Mesenchymal stem cell of the bone marrow (primary cell): ENCODE data around the genes ZNF615, ZNF432 and ZNF761.

DNA sequence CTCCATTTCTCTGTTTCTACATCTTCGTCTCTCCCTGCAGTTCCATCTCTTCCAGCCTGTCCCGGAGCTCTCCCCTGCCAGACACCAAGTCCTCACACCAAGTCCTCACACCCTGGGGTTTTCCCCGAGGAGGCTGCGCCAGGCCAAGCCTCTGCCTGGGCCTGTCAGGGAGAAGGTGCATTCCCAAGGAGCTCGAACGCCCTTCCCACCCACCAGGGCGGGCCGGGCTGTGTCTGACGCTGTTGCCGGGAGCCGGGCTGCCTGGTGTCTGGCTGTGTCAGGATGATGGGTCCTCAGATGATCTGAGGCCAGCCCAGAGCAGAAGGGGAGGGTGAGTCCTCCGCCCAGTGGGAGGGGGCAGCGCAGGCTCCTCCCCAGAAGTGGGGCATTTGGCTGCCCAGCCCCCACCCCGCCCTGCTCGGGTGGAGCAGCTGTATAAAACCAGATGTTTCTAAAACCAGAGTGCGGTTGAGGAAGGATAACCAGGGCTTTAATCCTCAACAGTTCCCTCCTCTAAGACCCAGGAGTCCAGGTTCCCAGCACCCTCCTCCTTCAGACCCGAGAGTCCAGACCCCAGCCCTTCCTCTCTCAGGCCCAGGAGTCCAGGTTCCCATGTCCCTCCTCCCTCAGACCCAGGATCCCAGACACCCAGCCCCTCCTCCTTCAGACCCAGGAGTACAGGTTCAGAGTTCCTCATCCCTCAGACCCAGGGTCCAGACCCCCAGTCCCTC, 2.4 kb upstream of the HAS1 start:
- CAGE, long polyA plus RNA, result no peak

GRCh38 chr19:51896389-51897174, 8.2 kb downstream of the ZNF649 start:
- CAGE, long polyA plus RNA, result no peak

- CAGE, long polyA plus RNA, result no peak
Measured at GRCh38 chr19:52007546-52008648, at the start of gene ZNF615. TSS of gene ZNF615 (minus strand) at chr19:52008211.

DNA sequence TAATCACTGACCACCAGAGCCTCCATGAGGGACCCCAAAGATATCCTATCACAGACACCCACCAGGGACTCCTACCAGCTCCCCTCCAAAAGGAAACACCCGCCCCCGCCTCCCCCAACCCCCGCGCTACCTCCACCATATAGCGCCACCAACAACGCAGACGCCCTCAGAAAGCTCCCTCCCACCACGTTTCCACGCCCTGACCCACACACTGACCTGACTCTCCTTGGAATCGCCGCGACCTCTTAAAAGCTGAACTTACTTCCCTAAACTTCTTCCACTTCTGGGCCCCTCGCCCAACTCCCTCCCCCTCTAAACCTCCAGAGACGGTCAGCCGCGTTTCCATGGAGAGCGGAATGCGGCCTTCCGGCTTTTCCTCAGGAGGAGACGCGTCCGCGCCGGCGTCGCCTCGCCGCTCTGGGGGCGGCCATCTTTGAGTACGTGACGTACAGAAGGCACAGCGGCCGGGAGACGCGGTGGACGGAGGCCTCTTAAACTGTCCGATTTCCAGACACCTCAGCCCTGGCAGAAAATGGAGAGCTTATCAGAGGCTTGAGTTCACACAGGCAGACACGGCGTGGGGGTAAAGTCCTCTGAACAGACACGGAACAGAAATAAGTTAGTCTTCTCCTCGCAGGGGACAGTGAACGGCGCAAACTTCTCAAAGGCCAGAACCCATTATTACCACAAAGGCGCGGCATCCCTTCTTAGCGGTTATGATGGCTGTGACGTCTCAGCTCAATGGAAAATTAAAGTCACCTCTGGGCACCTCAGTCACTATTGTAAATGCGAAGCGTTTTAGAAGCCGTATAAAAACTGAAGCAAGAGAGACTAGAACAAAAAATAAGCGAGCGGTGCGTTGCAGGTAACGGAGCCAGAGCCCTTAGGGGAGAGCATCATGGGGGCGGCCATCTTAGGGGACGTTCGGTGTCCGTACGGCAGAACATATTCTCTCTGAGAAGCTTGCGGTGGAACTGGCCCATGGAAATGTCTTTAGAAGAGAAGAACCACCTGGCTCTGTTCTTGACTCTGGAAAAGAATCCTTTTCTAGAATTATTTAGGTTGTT, at the start of gene ZNF432:
TSS of gene ZNF432 (minus strand) at position 360 of the 1,067 bp plus-strand sequence.
- CAGE, long polyA plus RNA, result no peak

GRCh38 chr19:52189466-52189838, 400 bp upstream of the PPP2R1A start:
- CAGE, long polyA plus RNA, result no peak

DNA sequence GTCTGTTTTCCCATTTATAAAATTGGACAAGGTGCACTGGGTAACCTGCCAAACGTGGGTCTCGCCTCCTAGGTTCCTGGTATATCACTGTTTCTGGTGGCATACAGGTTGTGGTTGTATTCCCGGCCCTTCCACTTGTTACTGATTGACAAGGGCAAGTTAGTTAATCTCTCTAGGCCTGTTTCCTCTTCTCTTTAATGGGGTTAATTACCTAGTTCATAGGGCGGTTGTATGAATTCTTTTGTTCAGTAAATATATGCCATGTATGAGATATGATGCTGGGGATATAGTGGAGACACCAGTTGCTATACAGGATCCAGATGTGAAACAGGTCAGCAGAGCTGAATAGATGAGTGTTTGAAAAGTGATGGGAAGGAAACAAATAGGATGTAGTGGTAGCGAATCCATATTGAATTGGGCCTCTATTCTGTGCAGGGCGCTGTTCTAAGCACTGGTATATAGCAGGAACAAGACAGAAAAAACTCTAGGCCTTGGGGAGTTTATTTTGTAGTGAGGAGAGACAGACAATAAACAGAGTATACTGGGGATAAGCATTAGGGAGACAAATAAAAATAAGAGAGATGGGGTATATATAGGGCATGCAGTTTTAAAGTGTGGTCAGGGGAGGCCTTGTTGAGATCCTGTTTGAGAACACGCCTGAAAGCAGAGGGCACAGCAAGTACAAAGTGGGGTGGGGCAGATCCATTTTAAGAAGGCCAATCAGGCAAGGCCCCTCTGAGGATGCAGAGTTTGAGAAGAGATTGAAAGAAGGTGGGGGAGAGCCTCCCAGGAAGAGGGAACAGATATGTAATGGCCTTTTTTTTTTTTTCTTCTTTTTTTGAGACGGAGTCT, 1.9 kb downstream of the PPP2R1A start:
- CAGE, long polyA plus RNA, result no peak

- CAGE, long polyA plus RNA, result no peak
Measured at GRCh38 chr19:52223946-52224355, 34.1 kb downstream of the PPP2R1A start.

DNA sequence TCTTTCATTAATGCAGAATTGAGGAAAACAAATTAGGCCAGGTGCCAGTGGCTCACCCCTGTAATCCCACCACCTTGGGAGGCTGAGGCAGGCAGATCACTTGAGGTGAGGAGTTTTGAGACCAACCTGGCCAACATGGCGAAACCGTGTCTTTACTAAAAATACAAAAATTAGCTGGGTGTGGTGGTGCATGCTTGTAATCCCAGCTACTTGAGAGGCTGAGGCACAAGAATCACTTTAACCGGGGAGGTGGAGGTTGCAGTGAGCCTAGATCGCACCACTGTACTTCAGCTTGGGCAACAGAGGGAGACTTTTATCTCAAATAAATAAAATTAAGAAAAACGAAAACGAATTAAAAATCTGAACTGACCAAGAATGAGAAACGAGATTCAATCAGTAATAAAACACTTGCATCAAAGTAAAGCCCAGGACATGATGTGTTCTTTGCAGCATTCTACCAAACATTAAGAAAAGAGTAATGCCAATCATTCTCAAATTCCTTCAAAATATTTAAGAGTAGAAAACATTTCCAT, 33.9 kb upstream of the ZNF766 start:
- CAGE, long polyA plus RNA, result no peak

GRCh38 chr19:52296520-52297092, 363 bp upstream of the ZNF480 start:
- CAGE, long polyA plus RNA, result no peak

DNA sequence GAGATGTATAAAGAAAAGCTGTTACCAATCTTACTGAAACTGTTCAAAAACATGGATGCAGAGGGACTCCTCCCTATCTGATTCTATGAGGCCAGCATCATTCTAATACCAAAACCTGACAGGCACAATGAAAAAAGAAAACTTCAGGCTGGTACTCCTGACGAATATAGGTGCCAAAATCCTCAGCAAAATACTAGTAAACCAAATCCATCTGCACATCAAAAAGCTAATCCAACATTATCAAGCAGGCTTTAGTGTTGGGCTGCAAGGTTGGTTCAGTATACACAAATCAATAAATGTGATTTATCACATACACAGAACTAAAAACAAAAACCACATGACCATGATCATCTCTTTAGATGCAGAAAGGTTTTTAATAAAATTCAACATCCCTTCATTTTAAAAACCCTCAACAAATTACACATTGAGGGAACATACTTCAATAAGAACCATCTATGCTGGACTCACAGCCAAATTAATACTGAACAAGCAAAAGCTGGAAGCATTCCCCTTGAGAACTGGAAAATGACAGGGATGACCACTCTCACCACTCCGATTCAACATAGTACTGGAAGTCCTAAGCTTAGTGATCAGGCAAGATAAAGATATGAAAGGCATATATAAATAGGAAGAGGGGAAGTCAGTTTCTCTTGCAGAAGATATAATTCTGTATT, 12.5 kb upstream of the ZNF610 start:
- CAGE, long polyA plus RNA, result no peak

GRCh38 chr19:52932362-52932713, 9.1 kb upstream of the ZNF888 start:
- CAGE, long polyA plus RNA, result no peak

DNA sequence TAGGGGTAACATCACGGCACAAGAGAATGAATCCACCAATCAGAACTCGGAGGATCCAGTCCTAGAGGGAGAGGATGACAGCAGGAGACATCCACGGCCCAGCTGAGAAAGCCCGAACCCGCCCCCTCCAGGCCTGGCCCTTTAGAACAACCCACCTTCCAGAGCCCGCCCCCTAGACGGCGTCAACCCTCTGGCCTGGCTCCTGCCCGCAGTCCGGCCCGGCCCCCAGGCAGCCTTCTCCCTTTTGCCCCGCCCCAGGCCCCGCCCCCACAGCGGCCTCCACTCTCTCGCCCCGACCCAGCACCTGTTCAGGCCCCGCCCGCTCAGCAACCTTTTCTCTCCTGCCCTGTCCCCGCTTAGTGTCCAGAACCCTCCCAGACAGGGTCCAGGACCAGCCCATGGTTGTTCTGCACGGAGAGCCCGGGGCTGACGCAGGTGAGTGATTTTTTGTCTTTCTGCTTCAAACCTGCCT, 16.3 kb downstream of the ZNF816 start:
- CAGE, long polyA plus RNA, result no peak

GRCh38 chr19:52993364-52994435, 20.0 kb upstream of the ERVV-1 start:
- CAGE, long polyA plus RNA, result no peak

DNA sequence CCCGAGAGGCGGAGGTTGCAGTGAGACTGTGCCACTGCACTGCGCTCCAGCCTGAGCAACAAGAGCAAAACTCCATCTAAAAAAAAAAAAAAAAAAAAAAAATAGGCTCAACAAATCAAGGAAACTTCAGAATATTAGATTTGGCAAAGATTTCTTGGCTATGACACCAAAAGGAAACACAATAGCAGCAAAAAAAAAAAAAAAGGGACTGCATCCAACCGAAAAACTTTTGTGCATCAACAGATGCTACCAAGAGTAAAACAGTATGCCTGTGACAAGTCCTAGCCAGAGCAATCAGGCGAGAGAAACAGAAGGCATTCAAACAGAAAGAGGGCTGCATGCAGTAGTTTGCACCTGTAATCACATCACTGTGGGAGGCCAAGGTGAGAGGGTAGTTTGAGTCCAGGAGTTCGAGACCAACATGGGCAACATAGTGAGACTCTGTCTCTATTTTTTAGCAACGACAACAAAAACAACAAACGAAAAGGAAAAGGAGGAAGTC, 23.7 kb downstream of the ZNF160 start:
- CAGE, long polyA plus RNA, result no peak

GRCh38 chr19:53431324-53432130, at the start of gene ZNF761:
TSS of gene ZNF761 (plus strand) at chr19:53431984.
- CAGE, long polyA plus RNA, result no peak

GRCh38 chr19:53497347-53498088, 30.0 kb downstream of the ZNF813 start:
- CAGE, long polyA plus RNA, result no peak

- CAGE, long polyA plus RNA, result no peak
Measured at GRCh38 chr19:53519124-53519486, 18.8 kb upstream of the ZNF331 start.

DNA sequence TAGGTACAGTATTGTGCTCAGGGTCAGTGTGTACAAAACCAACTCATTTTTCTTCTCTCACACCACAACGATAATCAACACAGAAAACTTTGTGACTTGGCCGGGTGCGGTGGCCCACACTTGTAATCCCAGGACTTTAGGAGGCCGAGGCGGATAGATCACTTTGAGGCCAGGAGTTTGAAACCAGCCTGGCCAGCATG, 19.5 kb downstream of the ZNF331 start:
- CAGE, long polyA plus RNA, result no peak

DNA sequence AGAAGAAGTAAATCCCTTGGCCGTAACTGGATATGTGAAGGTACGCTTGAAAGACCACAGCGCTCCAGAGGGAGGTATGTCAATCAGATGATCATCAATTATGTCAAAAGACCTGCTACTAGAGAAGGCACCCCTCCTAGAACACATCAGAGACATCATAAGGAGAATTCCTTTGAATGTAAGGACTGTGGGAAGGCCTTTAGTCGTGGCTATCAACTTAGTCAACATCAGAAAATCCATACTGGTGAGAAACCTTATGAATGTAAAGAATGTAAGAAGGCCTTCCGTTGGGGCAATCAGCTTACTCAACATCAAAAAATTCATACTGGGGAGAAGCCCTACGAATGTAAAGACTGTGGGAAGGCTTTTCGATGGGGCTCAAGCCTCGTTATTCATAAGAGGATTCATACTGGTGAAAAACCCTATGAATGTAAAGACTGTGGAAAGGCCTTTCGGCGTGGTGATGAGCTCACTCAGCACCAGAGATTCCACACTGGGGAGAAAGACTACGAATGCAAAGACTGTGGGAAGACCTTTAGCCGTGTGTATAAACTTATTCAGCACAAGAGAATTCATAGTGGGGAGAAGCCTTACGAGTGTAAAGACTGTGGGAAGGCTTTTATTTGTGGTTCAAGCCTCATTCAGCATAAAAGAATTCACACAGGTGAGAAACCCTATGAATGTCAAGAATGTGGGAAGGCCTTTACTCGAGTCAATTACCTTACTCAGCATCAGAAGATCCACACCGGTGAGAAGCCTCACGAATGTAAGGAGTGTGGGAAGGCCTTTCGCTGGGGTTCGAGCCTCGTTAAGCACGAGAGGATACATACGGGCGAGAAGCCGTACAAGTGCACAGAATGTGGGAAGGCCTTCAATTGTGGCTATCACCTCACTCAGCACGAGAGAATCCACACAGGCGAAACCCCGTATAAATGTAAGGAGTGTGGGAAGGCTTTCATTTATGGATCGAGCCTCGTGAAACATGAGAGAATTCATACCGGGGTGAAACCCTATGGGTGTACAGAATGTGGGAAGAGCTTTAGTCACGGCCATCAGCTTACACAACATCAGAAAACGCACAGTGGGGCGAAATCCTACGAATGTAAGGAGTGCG, 39.2 kb downstream of the ZNF331 start:
- CAGE, long polyA plus RNA, result no peak

- CAGE, long polyA plus RNA, result no peak
Measured at GRCh38 chr19:53581857-53582337, 44.0 kb downstream of the ZNF331 start.